Right ventricle myocardium (tissue), 1 donor: ENCODE data around the genes CA5B, AP1S2 and BCLAF3.

DNA sequence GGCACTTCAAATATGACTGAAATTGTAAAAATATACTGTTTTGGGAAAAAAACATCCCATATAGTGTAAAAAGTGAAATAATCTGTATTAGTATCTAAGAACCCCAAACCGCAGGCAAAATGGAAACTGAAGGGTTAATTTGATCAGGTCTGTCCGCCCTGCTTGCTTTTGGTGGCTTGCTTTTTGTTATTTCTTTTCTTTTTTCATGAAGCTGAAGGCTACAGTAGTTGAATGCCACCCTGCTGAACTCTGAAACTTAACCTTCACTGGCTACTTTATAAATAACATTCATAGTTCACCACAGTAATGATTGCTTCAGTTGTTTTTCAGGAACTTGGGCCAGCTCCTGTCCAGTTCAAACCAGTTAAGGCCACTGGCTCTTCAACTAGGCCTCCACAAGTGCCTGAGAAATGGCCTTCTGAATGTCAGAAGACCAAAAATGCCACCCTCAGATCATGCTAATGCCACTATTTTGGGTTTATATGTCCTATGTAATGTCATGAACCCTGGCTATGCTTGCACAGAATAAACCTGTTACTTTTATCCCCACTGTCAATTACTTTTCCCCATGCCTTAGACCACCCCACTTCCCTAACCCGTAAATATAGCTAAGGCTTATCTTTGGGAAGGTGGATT is 7.7 kb upstream of the ASB9 start:
- PRO-cap, 2 experiments, result no peak in any of the 2 experiments

GRCh38 chrX:15342862-15343276 is 7.5 kb upstream of the PIGA start:
- PRO-cap, 2 experiments, result no peak in any of the 2 experiments

GRCh38 chrX:15675252-15675875 is 10.8 kb upstream of the CLTRN start:
- PRO-cap, 2 experiments, result peak in 2 of 2 experiments; most common plus-strand start chrX:15675458 (in 2); most common minus-strand start chrX:15675337 (in 2)

- PRO-cap, 2 experiments, result peak in 2 of 2 experiments; most common plus-strand start chrX:15738272 (in 1); most common minus-strand start chrX:15737948 (in 1)
Observed at GRCh38 chrX:15737759-15738403, at the start of gene CA5B. Gene CA5B, plus strand, starts transcription at chrX:15738270.

- PRO-cap, 2 experiments, result no peak in any of the 2 experiments
Observed at GRCh38 chrX:15805675-15806365, 15.5 kb downstream of the ZRSR2 start.

- PRO-cap, 2 experiments, result peak in 2 of 2 experiments; most common plus-strand start chrX:15854314 (in 1); most common minus-strand start chrX:15854813 (in 2)
Observed at GRCh38 chrX:15854081-15854970, at the start of gene AP1S2. Gene AP1S2, minus strand, starts transcription at chrX:15854813.

- PRO-cap, 2 experiments, result no peak in any of the 2 experiments
Observed at GRCh38 chrX:16576918-16577311, 73.0 kb upstream of the S100G start.

DNA sequence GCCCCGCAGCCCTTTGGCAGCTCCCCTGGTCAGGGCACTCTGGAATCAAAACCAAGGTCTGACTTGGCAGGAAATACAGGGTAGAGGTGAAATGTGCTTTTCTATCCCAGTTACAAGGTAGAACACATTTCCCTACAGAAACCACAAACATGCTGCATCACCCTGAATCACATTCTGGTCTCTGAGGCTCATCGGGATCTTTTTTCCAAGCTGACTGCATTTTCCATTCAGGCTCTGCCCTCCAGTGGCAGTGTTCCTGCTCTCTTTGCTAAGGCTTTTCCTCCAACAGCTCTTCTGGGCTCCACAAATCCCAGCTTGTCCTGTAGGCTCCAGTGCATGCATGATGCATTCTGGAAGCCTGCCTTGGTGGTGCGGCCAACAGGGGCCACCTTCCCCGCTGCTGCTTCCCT is 24.5 kb downstream of the SYAP1 start:
- PRO-cap, 2 experiments, result no peak in any of the 2 experiments

GRCh38 chrX:16870982-16871901 is 1.1 kb upstream of the RBBP7 start:
- PRO-cap, 2 experiments, result peak in 1 of 2 experiments; most common minus-strand start chrX:16871489 (in 1)

DNA sequence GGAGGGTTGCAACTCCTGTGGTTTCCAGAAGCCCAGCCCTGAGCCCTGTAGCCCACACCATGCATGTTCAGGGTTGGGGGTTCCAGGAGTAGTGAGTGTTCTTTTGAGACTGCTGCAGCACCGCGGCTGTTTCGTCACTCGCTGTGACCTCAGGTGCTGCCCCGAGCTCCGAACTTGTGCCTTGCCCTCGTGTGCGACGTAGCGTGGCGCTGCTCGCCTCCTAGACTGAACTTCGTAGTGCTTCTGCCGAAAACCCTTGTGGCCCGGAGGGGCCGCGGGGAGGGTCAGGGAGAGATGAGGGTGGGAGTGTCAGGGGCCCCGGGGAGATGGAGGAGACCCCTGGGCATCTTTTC is 1.7 kb downstream of the NHS start:
- PRO-cap, 2 experiments, result no peak in any of the 2 experiments

DNA sequence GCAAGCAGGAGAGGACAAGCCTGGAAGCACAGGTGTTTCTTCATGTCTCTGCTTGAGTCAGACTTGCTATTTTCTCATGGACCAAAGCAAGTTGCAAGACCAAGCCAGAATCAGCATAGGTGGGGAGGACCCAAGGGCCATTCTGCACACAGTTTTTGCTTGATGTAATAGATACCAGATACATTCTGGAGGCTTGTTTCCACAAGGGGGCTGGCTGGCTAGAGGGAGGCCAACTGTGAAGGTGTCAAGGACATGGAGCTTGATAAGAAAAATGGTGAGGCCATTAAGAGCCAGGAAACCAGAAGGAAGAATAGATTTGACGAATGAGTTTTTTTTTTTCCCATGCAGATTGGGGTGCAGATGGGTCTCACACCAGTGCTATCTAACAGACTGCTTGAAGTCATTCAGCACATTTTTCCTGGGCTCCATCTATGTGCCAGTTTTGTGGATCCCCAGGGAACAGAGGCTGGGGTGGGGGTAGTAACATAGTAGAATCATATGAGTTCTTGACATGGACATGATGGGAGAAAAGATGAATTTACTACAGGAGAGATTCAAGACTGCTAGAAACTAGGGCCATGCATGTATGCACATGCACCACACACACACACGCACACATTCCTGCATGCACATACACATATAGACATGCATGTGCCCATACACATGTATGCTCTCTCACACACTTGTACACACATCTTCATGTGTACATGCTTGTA is 173.1 kb downstream of the NHS start:
- PRO-cap, 2 experiments, result no peak in any of the 2 experiments

GRCh38 chrX:17860183-17861155 is 629 bp downstream of the RAI2 start:
- PRO-cap, 2 experiments, result peak in 2 of 2 experiments; most common plus-strand start chrX:17860995 (in 1); most common minus-strand start chrX:17860840 (in 2)

- PRO-cap, 2 experiments, result no peak in any of the 2 experiments
Observed at GRCh38 chrX:18650360-18650695, 21.6 kb downstream of the RS1 start.

DNA sequence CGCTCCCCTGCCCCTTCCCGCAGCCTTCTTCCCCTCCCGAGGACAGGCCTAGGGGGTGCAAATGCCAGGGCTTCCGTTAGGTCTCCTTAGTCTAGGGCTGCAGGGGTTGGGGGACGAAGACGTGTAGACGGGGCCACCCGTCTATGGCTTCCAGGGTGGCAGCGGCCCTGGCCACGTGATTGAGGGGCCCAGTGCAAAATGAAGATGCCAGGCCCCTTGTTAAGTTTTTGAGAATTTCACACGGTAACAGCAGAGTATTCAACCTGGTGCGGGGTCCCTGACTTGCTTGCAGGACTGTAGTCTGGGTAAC is 3.5 kb upstream of the RS1 start:
- PRO-cap, 2 experiments, result no peak in any of the 2 experiments

DNA sequence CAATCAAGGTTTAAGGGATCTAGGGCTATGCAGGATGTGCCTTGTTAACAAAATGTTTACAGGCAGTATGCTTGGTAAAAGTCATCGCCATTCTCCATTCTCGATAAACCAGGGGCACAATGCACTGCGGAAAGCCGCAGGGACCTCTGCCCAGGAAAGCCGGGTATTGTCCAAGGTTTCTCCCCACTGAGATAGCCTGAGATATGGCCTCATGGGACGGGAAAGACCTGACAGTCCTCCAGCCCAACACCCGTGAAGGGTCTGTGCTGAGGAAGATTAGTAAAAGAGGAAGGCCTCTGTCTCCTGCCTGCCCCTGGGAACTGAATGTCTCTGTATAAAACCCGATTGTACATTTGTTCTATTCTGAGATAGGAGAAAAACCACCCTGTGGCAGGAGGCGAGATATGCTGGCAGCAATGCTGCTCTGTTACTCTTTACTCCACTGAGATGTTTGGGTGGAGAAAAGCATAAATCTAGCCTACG is 3.8 kb downstream of the PHKA2 start:
- PRO-cap, 2 experiments, result peak in 2 of 2 experiments; most common plus-strand start position 366 of the sequence (in 2); most common minus-strand start position 265 of the sequence (in 2)

DNA sequence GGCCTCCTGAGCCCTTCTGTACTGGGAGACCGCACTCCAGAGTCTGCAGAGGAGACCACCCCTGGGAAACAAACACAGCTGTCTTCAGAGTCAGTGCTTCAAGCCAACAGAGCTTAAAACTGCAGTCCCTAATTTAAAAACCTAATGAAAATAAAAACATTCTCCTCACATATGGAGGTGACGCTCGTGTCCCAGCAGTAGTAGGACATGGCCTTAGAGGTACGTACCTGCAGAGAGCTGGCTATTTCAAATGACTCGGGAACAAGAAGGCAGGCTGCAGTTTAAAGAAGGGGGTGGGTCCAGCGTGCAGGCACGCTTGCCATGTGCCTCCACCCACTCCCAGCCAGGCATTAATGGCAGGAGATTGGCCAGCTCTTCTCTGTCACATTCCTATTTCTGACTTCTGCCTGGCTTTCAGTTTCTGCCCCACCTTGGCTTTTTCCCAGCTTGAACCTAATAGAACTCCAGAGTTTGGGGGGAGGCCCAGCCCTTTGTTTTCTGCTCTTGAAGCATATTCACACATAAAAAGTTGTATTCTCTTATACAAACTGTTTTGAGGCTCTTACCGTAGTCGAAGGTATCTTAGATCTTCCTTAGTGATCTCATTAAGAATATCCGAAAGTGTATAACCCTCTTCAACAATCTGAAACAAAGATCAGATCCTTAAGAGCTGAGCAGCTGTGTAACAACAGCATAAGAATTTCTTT is 17.2 kb downstream of the PDHA1 start:
- PRO-cap, 2 experiments, result no peak in any of the 2 experiments

DNA sequence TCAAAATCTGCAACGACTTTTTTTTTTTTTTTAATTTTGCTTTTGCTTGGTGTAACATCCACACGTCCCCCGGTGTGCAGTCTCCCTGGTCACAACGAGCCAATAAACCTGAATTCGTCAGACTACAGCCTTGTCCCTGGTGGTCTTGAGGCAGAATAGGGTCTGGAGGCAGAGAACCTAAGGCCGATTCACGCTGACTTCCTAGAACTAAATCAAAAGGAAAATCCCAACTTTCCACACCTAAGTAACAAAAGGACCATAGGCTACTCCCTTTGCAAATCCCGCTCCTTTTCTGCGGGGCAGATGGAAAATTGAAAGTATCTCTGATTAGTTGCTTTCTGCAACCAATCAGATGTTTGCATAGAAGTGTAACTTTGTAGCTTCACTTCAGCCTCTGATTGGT is 125.2 kb upstream of the MAP3K15 start:
- PRO-cap, 2 experiments, result no peak in any of the 2 experiments

GRCh38 chrX:19990667-19991426 is at the start of gene BCLAF3:
Gene BCLAF3, minus strand, starts transcription at chrX:19991061.
- PRO-cap, 2 experiments, result peak in 2 of 2 experiments; most common plus-strand start chrX:19991112 (in 1); most common minus-strand start chrX:19991061 (in 2)

DNA sequence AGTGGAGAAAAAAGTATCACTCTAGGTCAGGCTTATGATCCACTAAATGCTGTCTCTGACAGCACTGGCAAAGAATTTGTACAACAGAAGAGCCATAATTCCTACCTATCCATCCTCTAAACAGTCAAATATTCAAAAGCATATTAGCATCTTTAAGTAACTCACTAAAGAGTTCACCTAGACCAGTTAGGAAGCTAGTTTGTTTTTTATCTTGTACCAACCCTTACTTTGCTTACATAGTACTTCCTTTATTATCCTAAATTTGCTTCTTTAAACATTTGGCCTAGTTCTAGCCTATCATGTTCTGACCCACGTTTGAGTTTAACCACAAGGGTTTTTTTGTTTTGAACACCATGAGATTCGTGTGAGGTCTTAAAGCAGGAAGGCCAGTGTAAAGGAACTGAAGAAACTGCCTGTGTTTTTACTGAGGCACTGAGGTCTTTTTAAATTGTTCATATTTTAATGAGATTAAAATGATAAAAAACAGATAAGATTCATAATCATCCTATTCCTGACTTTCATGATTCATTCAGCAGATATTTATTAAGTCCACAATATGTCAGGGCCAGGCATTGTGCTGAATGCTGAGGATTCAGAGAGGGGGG is 3.4 kb downstream of the RPS6KA3 start:
- PRO-cap, 2 experiments, result no peak in any of the 2 experiments

GRCh38 chrX:20267706-20268764 is 1.3 kb upstream of the RPS6KA3 start:
- PRO-cap, 2 experiments, result peak in 2 of 2 experiments; most common plus-strand start chrX:20268054 (in 2); most common minus-strand start chrX:20267923 (in 1)